Frontal cortex (tissue), 2 donors: ENCODE results near the genes RAPSN, OR5D14, OR8U3, OR5M8 and OR9G1.

GRCh38 chr11:47338338-47338714, 14.2 kb downstream of the MYBPC3 start:
- RAMPAGE, long total RNA, result no peak

- RAMPAGE, long total RNA, result no peak
Observed at GRCh38 chr11:47354771-47355708, 2.5 kb upstream of the MYBPC3 start.

DNA sequence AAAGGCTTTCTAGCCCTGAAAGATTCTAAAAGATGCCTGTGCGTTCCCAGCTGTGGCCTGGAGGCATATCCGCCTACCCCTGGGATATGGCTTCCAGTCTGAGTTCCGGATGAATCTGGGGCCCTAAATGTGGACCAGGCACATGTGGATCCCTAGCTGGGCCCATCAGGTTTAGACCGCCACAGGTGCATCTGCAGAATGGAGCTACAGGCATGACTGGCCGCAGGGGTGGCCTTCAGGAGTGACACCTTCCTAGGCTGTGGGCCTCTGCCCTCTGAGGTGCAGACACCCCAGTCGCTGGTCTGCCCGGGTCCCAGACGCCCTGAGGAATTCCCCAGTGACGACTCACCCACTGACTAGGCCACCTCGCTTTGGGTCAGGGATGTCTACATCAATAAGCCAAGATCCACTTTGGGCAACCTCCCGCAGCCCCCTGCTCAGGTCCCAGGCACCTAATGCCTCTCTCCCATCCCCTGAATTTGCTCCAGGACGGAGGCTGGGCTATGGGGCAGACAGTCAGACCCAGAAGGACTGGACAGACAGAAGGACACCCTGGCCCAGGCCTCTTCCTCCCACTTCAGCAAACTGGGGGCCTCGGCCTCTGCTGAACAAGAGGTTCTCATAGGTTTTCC, 3.9 kb downstream of the SPI1 start:
- RAMPAGE, long total RNA, result no peak

DNA sequence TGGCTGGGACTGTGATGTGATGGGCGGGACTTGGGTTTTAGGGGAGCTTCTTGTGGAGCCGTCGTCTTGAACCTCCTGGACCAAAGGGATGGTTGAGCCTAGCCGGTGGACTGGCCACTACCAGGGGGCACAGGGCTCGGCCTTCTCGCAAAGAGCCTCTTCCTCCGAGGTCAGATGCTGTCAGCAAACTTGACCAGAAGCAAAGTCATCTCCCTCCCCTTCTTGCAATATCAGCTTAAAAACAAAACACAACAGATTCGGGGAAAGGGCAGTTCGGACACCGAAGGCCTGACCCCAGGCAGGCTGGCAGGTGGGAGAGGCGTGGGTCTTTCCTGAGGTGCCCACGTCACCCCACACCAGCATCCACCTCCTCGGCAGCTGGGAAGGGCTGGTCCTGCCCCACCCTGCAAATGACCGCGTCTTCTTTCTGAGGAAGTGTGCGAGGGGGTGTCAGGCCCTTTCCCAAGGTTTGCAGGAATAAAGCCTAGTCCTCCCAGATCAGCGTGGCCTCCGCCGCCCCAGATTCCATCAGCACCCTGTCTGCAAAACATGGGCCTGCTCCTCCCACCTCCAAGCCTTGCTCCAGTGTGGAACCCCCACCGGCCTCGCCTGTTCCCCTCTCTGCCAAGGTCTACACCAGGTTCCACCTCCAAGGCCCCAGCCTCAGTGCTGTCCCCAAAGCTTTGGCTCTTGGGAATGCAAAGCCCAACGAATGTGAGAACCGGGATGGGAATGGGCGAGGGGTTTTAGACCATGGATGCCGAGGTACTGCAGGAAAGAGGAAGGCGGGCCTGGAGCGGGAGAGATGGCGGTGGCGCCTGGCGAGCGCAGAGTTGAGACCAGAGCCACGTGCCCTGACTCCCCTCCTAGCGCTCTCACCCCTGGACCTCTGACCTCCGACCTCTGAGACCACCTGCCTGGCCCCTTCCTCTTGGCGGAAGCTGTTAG, 14.4 kb upstream of the SLC39A13 start:
- RAMPAGE, long total RNA, result no peak

DNA sequence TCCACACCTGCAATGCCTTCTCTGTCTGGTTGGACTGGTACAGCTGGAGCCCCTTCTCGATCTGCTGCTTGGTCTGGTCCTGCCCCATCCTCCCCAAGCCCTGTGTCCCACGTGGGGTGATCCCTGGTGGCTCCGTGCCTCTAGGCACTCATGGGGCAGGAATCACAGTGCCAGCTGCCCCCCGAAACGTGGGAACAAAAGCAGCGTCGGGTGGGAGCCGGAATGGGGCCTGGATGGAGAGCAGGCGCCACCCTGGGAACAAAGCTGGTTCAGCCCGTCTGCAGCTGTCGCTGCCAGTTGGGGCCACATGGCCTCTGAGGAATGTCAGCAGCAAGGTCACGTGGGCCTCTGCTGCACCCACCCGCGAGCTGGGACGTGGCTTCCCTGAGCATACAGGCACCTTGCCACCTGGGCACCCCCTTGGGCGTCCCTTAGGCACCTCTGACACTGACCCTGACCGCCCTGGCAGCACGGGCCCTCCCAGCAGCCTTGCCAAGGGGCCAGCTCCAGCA, at the start of gene RAPSN:
Gene RAPSN, minus strand, starts transcription at position 260 of the 512 bp plus-strand sequence.
- RAMPAGE, long total RNA, result no peak

DNA sequence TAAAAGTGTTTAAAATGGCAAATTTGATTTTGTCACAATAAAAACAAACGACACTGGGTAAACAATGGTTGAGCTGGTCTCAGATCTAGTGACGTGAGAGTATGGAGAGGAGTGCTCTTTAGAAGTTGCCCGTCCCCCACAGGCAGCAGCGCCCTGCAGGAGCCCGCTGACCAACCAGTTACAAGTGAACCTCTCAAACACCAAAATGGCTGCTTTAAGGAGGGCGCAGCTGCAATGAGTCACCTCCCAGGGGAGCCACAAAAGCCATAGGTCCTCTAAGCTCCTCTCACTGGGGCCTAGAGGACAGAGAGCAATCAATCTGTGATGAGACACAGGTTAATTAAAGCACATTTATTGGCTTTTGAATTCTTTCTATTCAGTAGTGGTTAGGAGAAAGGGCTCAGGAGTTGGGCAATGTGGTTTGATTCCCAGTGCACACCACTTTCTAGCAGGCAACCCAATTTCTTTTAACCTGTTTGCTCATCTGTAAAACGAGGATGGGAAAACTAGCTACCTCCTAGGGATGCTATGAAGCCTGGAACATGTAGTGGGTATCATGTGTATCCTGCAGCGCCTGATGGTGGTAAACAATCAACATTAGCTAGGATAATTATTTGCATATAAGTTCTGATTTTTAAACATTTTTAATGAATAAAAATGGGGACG, 15.6 kb upstream of the RAPSN start:
- RAMPAGE, long total RNA, result no peak

GRCh38 chr11:47483289-47483693, 34.4 kb upstream of the RAPSN start:
- RAMPAGE, long total RNA, result no peak

- RAMPAGE, long total RNA, result no peak
Observed at GRCh38 chr11:47497378-47497793, 48.5 kb upstream of the RAPSN start.

- RAMPAGE, long total RNA, result no peak
Observed at GRCh38 chr11:47641356-47641793, 984 bp downstream of the MTCH2 start.

- RAMPAGE, long total RNA, result no peak
Observed at GRCh38 chr11:47792590-47792943, 25.4 kb upstream of the FNBP4 start.

- RAMPAGE, long total RNA, result no peak
Observed at GRCh38 chr11:47920305-47920907, 60.0 kb upstream of the PTPRJ start.

DNA sequence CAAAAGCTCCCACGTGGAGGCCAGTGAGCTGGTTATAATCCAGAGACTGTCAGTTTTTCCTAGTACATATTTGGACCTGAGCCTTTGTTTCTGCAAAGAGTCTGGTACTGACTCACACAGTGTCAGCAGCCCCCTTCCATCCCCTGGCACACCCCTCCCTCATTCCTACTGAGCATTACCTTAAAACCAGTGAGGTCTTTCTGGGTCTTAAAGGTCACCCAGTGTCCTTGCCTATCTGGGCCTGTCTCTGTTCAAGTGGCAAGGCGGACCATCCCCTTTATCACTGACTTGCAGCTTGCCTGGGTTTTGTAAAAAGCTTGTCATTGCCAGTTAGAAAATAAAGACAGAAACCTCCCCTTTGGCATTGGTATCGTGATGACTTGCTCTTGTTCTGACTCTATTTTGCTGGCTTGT, 26.1 kb downstream of the PTPRJ start:
- RAMPAGE, long total RNA, result no peak

GRCh38 chr11:48033341-48033938, 53.1 kb downstream of the PTPRJ start:
- RAMPAGE, long total RNA, result no peak

GRCh38 chr11:48170884-48171317, 45.7 kb upstream of the OR4B1 start:
- RAMPAGE, long total RNA, result no peak

GRCh38 chr11:55795206-55795711, at the start of gene OR5D14:
TSS of gene OR5D14 (plus strand) at chr11:55795556.
- RAMPAGE, long total RNA, result no peak

DNA sequence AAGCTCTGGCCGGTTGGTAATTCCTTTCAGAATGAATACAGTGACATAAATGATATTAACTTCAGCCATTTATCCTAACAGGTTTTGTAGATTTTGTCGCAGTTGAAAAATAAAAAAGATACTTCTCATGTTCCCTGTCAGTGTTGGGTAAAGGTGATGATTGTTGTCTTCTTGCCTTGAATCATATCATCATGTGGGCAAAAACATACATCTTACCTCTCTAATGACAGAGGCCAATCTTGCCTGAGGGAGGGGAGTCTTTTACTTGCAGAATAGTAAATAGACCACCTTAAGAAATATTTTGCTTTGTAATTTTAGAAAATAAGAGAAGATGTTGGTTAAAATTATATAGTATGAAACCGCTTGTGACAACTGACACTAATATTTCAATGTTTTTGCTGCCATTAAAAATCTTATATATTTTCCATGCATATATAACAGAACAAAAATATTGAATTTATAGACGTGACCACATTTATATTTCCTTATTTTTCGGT, at the start of gene OR8U3:
Gene OR8U3, minus strand, starts transcription at position 69 of the 497 bp plus-strand sequence.
- RAMPAGE, long total RNA, result no peak

DNA sequence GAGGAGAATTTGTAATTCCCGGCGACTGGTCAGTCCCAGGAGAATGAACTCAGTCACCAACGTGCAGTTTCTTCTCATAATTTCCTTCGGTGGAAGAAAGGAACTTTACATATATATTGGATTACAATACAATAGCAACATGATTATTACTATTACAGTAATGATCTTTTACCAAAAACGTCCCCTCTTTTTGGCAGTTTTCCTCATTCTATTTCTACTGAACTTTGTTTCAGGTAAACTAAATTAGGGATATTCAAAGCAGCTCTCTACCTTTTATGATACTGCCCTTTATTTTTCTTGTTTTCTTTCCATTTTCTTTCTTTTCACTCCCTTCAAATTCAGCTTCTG, at the start of gene OR5M8:
Gene OR5M8, minus strand, starts transcription at position 78 of the 348 bp plus-strand sequence.
- RAMPAGE, long total RNA, result no peak

DNA sequence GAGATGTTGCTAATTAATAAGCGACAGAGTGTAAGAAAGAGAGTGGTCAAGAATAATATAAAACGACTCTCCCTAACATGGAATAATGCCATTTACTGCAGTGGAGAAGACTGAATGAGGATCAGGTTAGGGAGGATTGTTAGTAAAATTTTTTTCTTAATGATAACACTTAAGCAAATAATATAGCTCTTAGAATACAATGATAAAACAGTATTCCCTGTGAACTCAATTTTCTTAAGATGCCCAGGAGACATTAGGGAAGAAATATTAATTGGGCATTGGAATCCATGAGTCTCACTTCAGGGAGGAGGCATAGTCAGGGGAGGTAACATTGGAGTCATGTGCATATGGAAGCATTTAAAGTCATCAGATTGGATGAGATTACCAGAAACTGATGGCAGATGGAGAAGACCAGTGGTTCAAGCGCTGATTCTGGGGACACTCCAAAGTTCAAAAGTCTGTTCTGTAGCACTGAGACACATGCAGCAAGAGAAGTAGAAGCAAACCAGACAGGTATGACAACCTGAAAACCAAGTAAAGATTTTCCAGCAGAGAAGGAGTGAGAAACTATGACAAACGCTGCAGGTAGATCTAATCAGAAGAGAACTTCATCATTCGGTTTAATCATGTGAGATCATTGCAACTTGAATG, at the start of gene OR9G1:
Gene OR9G1, plus strand, starts transcription at position 418 of the 651 bp plus-strand sequence.
- RAMPAGE, long total RNA, result no peak

GRCh38 chr11:56721633-56721876, 22.7 kb downstream of the OR9G1 start:
- RAMPAGE, long total RNA, result no peak

DNA sequence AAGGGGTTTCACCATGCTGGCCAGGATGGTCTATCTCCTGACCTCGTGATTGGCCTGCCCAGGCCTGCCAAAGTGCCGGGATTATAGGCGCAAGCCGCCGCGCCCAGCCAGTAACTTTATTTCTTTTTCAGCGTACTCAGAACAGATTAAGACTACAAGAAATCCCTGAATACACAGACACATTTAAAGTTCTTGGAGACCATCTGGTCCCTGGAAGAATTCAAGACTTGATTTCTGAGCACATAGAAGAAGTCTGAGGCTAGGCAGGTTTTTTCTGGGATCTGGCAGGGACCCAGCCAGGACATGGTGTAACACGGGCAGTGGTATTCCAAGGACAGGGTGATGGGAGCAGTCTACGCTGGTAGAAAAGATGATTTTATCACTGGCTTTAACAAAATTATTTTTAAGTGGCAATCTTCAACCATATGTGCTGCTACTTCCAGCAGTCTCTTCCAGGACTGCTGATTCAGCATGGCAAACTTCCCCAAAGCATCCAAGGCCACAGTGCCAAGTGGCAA, 105.3 kb upstream of the OR5AK2 start:
- RAMPAGE, long total RNA, result no peak